Spinal cord (tissue), 3 donors: ENCODE measurements around the genes SLC5A2, TP53TG3C and ORC6.

- PRO-cap, result no peak
- RAMPAGE, long total RNA, result no peak
Observed at GRCh38 chr16:31472638-31473269, 802 bp downstream of the TGFB1I1 start.

GRCh38 chr16:31480913-31481373 lies 2.0 kb upstream of the SLC5A2 start:
- PRO-cap, result no peak
- RAMPAGE, long total RNA, result no peak

DNA sequence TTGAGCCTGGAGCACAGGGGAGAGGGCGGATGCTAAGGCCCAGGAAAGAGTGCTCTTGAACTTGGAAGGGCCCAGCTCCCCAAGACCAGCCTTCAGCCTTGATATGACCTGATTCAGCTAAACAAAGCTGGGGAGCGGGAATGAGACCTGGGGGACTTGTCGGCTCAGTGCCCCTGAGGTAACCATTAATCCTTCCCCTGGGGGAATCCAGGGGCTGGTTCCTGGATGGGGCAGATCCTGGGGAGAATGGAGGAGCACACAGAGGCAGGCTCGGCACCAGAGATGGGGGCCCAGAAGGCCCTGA lies at the start of gene SLC5A2:
Gene SLC5A2, plus strand, starts transcription at position 233 of the 304 bp plus-strand sequence.
- PRO-cap, result no peak
- RAMPAGE, long total RNA, result no peak

DNA sequence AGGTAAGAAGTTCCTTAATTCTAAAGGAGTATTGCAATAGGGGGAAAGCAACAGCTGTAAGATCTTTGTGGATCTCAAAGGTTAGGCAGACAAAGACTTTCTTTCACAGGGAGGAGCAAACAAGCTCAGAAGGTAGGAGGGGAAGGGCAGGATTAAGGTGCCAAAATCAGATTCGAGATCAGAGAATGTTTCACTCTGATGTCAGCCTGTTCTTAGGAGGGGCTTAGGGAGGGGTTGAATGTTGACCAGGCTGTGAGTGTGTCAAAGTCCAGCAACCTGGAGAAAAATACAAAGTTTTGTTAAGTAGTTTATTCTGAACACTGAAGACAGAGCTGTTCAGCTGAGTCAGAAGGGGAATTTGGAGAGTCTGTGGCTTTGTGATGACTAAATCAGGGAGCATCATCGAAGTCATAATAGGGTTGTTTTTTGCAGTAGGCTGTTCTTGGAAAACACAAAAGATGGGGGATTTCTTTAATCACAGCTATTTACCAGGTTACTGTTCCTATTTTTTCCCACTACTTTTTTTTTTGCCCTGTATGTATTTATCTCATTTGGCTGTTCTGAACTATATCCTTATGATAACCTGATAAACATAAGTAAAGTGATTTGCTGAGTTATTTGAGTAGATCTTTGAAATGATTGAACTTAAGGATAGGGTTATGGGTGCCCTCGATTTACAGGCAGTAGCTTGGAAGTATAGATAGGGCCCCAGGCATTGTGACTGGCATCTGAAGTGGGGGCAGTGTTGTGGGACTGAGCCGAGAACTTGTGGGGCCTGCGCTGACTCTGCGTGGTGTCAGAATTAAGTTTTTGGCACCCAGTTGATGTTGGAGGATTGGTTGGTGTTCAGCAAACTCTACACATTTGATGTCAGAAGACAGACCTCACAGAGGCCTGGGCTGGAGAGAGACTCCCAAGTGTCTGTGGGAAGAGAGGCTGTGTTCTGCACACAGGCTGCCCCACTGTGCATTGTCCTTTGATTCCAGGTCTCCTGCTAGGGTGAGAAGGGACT lies 4.0 kb downstream of the ZNF267 start:
- PRO-cap, result no peak
- RAMPAGE, long total RNA, result no peak

- PRO-cap, result no peak
- RAMPAGE, long total RNA, result no peak
Observed at GRCh38 chr16:33193811-33194375, at the start of gene TP53TG3C. Gene TP53TG3C (plus strand): TSS chr16:33194226.

GRCh38 chr16:35151545-35151807 lies 1692.1 kb downstream of the TP53TG3F start:
- PRO-cap, result no peak
- RAMPAGE, long total RNA, result no peak

DNA sequence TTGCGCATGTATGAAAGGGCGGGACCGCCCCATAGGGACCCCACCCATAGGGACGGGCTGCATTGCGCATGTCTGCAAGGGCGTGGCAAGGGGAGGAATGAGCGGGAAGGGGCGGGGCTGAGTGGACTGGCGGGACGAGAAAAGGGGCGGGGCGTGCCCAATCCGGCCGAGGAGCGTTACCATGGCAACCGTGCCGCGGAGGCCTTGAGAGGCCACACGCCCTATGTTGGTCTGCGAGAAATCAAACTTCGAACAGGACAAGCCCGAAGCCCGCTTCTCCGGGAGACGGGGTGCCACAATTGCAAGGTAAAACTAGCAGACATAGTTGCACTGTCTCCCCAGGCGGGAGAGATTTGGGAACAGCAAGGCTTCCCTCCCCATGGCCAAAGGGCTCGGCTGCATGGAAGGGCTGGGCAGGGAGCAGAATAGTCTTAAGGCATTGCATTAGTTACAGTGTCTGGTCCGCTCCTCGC lies 1748.3 kb downstream of the TP53TG3F start:
- PRO-cap, result no peak
- RAMPAGE, long total RNA, result no peak

- PRO-cap, result no peak
- RAMPAGE, long total RNA, result no peak
Observed at GRCh38 chr16:46581464-46581932, 39.7 kb downstream of the SHCBP1 start.

DNA sequence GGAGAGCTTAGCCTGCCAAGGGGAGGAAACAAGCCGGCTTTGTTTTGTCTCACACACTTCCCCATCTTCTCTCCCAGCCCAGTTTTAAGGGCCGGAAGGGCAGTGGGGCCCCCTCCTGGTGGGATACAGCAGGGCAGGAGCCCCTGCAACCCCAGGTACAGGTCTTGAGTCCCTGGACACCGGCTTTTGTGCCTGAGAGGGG lies 2.1 kb upstream of the SHCBP1 start:
- PRO-cap, result no peak
- RAMPAGE, long total RNA, result no peak

DNA sequence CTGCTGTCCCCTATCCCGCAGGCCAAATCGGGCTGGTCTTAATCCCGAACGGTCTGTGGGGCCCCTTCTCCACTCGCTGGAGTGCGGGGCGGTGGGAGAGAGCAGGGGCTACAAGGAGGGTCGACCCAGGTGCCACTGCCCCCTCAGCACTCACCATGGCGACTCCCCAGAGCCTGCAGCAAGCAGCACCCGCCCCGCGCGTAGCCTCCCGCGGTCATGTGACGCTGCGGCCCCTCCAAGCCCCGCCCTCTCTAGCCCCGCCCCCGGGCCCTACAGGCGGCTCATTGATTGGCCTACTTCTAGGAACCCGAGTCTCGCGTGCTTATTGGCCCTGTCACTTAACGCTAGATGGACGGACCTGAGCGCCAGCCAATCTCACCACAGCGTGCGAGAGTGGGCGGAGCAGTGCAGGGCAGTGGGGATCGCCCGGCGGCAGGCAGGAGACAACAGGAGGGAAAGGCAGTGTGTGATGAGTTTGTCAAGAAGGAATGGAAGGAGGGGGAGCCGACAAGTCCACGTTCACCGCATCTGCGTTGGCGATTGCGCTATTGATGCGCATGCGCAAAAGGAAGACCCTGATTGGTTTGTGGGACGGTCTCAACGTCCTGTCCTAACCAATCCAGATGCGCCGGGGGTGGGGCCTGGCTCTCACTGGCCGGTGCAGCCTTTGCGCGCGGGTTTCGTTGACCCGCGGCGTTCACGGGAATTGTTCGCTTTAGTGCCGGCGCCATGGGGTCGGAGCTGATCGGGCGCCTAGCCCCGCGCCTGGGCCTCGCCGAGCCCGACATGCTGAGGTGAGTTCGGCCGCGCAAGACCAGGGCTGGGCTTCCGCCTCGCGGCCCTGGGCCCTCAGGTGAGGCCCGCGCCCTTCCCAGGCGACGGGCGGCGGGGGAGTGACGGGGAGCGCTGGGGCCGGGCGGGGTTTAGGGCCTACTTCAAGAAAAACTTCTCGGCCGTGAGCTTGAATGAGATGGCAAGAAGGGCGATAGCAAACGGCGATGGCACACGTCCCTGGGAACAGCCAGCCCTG lies at the start of gene ORC6:
Gene ORC6, plus strand, starts transcription at position 683 of the 1,030 bp plus-strand sequence.
- PRO-cap, result no peak
- RAMPAGE, long total RNA, result start-site peak on the minus strand centred at position 193 of the sequence, 52 bp wide, 1,971 and 1,590 reads in 2 replicates

DNA sequence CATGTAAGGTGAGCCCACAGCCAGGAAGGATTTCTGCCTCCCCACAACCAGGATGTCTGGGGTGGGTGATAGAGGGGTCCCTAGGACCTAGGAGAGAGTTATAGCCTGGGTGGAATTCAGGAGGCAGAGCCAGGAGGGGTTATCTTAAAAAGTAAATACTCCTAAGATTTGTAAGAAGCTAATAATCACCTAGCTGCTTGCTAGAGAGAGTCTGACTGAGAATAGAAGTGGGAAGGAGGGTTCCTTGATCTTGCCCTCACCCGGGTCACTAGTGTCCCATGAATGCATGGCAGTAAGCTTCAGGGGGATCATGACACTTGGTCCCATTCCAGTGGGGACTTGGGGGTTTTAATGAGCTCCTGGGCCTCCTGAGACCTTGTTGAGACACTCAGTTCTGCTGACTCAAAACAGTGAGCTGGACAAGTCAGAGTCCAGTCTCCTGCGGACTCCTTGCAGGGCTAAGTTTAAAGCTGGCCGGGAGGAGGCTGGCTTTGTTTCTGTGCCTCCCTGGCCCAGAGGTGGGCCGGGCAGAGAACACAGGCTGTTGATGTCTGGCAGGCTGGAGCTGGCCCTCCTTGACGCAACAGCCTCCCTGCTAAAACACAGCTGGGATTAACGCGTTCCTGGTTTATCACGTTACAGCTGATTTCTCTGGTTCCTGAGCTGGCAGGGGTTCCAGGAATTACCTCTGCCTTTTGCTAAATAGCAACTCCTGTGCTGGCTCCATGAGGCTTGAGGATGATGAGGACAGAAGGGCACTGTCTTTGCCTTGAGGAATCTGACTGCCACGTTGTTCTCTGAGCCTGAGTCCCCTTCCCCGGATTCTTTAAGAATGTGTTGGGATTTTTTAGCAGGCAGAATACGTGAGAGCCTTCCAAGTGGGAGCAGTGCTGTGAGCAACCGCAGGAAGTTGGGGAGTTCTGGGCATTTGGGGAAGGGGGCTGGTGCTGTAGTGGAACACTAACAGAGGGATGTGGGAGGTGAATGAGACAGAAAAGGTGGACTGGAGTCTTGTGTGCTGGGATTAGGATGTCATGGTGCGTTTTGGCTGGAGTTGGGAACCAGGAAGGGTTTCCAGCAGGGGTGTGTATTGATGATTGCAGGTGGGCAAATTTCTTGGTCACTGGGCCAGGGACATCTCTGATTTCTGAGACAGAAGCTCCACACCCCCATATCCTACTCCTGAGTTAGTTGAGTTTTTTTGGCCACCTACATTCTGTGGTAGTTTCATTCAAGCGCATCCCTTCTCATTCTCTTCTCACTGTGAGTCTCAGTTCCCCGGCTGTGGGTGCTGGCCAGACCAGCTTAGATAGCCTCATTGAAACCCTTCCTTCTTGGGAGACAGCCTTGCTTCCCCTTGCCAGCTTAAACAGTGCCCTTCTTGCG lies 2.0 kb downstream of the GPT2 start:
- PRO-cap, result no peak
- RAMPAGE, long total RNA, result no peak

DNA sequence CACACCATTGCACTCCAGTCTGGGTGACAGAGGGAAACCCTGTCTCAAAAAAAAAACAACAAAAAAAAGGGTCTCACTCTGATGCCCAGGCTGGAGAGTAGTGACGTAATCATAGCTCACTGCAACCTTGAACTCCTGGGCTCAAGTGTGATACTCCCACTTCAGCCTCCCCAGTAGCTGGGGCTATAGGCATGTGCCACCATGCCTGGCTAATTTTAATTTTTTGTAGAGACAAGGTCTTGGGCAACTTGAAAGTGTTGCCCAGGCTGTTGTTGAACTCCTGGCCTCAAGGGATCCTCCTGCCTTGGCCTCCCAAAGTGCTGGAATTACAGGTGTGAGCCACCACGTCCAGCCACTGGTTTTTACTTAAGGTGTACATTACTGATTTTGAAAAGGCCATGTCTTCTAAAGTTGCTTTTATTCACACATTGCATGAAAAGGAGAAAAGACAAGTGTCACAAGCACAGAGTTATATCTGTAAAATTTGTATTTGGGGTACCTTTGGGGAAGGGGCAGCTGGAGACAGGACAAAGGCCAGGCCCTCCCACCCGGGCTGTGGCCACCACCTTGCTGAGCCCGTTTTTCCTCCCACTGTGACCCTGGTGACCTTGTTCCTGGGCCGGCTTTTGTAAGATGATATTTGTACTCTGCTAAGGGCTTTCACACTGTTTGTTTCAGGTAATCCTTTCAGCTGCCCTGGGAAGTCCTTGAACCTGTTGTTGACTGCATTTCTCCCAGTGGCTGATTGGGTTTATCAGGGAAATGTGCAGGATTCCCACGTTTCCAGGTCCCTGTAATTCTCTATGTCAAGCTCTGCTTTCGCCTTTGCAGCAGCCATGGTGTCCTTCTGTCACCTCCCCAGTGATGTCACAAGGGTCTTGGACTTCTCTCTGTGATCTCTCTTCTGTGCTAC lies 11.6 kb downstream of the GPT2 start:
- PRO-cap, result no peak
- RAMPAGE, long total RNA, result no peak

DNA sequence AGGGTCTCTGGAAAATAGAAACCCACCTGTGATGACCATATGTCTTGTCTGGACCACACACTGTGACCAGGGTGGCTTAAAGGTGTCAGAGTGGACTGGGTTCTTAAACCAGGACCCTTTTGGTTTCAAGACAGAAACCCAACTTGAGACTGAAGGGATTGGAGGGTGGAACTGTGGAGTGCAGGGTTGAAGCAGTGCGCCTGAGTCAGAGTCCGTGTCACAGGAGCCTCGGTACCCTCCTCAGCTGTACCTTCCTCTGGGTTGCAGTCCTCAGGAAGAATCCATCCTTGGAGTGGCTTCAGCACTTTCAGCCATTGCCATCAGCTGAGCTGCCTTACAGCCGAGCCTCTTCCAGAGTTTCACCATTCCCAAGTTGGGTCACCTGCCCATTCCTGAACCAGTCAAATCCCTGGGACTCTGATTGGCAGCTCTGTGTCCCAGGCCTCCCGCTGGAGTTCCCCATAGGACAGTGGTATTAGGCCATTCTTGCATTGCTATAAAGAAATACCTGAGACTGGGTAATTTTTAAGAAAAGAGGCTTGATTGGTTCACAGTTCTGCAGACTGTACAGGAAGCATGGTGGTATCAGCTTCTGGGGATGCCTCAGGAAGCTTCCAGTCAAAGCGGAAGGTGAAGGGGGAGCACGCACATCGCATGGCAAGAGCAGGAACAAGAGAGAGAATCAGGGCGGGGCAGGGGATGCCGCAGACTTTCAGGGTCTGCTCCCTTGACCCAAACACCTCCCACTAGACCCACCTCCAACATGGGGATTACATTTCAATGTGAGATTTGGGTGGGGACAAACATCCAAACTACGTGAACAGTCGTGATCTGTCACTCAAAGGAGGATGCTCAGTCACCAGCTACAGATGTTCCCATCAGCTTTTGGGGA lies 28.1 kb downstream of the GPT2 start:
- PRO-cap, result no peak
- RAMPAGE, long total RNA, result no peak

DNA sequence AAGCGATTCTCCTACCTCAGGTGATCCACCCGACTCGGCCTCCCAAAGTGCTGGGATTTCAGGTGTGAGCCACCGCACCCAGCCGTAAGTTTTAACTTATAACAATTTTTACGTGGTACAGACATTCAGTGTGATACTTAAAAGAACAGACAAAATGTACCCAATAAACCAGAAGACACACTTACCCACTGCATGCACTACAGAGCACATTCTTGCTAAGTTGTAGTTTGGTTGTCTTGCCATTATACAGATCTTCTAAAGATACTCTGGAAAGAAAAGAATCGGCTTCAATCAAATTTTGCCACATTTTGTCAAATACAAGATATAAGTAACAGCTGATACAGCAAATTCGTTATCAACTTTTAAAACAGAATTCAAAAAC lies 5.6 kb downstream of the DNAJA2 start:
- PRO-cap, result no peak
- RAMPAGE, long total RNA, result no peak

DNA sequence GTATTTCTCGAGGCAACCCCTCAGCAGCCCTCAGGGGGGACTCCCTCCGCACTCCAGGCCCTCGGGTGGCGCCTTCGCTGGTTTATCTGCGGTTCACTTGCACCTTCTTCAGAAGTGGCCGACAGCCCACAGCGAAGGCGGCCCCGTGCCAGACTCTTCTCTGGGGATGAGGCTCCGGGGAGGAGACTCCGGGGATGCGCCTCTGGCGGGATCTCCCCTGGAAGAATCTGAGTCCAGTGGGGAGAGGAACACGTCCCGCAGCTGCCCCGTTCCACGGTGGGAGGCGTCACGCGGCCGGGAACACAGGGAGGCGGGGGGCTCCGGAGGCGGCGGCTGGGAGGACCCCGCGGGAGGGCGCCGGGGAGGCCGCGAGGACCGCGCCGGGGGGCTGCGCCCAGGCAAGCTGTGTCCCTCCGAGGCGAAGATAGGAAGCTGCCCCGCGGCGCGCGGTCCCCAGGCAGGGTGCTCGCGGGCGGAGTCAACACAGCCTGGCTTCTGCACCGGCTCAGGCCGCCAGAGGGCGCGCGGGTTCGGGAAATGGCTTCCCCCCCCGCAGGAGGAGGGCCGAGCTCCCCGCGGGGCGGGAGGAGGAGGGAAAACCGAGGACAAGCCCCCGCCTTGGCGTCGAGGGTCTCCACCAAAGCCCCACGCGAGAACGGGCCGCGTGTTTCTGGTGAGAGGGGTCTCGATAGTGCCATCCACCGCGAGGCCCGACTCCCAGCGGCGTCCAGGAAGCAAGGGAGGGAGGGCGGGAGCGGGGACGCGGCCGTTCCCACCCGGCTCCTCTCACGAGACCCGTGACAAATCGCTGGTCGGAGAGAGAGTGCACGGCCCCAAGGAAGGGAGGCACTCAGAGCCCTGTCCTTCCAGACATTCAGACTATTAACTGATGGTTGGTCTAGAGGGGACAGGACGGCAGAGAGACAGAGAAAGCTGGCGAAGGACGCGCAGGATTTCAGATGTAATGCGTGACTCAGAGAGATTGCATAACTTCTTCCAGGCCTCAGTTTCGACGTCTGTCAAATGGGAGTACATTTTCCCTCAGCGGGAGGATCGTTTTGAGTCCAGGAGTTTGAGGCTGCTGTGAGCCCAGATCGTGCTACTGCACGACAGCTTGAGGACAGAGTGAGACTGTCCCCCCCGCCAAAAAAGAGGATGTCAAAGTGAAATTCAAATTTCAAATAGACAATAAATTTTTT lies 64.4 kb upstream of the DNAJA2 start:
- PRO-cap, result no peak
- RAMPAGE, long total RNA, result no peak

DNA sequence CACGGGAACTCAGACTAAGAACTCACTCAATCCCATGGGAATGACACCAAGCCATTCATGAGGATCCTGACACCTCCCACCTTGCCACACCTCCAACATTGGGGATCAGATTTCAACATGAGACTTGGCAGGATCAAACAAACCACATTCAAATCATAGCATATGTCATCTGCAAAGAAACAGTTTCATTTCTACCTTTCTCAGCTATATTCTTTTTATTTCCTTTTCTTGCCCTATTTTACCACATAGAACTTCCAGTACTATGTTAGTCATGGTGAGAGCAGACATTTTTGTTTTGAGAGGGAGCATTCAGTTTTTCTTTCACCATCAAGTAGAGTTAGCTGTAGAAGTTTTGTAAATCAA lies 113.5 kb downstream of the PHKB start:
- PRO-cap, result no peak
- RAMPAGE, long total RNA, result no peak

DNA sequence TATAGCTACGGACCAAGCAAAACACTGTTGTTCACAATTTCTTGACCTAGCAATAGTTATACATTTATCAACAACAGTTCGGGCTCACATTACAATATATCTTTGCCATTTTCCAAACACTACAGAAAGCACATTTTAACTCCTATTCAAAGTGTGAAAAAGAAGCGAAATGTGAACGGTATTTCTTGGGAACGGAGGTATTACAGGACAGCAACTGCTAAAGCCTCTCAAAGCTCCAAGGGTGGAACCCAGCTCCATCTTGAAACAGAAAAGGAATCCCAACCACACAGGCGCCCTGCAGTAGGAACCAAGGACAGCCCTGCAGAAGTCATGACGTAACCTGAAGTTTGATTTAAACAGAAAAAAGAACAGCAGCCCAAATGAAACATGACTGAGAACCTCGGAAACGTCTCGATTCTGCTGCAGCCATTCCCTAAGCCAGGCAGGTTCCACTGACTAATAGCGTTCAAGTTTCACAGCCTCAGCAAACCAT lies 20.3 kb downstream of the SIAH1 start:
- PRO-cap, result no peak
- RAMPAGE, long total RNA, result no peak

- PRO-cap, result no peak
- RAMPAGE, long total RNA, result no peak
Observed at GRCh38 chr16:48531269-48532068, 78.5 kb downstream of the N4BP1 start.

GRCh38 chr16:48611639-48612368 lies 1.8 kb upstream of the N4BP1 start:
- PRO-cap, result no peak
- RAMPAGE, long total RNA, result no peak

- PRO-cap, result no peak
- RAMPAGE, long total RNA, result no peak
Observed at GRCh38 chr16:48623182-48624235, 13.5 kb upstream of the N4BP1 start.